Vein endothelial cell (primary cell): ENCODE measurements around a stretch of chr2.

GRCh38 chr2:224399667-224400132, 2.2 kb downstream of the FAM124B start:
- CAGE, long polyA plus RNA, result no peak

DNA sequence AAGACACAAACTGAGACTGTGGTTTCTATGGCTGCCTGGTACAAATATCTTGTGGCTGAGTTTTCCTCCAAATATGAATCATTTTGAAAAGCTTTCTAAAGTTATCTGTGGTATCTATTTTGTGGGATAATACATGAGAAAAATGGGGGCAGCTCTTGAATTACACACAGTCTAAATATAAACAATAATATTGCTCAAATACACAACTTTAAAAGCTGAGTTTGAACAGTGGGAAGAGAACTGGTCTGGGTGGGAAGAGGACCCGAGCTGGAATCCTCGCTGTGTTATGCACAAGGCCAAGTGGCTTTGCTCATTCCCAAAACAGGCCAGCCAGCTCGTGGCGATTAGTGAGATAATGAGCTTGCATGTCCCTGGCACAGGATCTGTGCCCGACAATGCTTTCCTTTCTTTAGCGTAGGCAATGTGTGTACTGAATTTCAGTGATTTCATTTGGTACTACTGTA, 10.6 kb upstream of the FAM124B start:
- CAGE, long polyA plus RNA, result no peak

- CAGE, long polyA plus RNA, result no peak
Measured at GRCh38 chr2:224449521-224449815, 47.6 kb upstream of the FAM124B start.

DNA sequence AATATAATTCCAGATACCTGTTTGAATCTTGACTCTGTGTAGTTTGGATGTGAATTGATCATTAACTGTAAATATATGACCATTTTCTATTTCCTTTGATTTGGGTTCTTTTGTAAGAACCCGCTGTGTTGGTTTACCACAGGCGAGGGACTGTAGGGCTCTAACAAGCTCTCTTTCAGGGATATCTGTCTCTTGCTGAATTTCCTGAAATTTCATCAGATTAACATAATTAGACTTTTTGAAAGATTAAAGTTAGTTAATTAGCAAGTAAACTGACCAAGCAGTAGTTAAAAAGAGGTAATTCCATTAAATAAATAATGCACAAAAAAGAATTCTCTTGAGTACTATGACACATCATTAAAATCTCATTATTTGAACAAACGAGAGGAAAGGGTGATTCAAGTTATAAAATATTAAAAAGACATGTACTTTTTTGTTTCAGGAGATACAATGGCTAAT, 80.0 kb upstream of the FAM124B start:
- CAGE, long polyA plus RNA, result no peak

GRCh38 chr2:224518753-224519620, 66.2 kb downstream of the CUL3 start:
- CAGE, long polyA plus RNA, result no peak

- CAGE, long polyA plus RNA, result no peak
Measured at GRCh38 chr2:224835282-224835798, 119.2 kb upstream of the CCDC195 start.

DNA sequence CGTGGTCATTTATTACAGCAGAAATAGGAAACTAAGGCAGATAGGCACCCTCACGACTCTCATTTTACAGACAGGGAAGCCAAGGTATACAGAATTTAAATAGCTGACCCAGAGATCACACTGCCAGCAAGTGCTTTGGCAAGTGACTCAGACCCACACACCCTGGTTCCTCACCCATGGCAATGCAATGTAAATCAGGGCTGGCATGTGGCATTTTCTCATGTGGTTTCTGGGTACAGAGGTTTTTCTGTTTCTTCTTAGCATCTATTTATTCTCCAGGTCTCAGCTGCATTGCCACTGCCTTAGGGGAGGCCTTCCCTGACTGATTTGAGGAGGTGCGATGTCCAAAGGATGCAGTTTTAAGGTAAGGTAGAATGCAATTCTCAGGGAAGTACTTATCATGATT, 68.6 kb downstream of the DOCK10 start:
- CAGE, long polyA plus RNA, result no peak

- CAGE, long polyA plus RNA, result no peak
Measured at GRCh38 chr2:225125098-225125399, 82.8 kb upstream of the DOCK10 start.

DNA sequence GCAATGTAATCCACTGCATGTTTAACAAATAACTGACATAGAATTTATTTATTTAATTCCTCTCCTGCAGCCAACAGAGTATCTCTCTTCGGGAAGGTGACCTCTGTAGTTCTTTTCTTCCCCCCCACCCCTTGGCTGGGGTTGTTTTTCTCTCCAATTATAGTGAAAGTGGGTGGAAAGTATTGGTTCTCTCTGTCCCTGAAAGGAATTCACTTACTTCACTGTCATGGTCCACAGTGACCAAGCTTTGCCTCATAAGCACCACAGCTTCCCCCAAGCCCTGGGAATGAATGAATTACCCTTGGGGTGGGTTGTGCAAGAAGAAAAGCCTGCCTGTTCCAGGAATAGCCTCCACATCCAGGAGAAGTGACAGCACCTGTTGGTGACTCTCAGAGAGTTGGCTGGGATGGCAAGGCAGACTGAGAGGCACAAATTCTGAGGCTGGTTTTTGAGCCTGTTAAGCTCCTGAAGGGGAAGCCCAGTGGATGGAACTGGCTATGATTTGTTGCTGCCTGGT, 479.6 kb downstream of the IRS1 start:
- CAGE, long polyA plus RNA, result no peak

DNA sequence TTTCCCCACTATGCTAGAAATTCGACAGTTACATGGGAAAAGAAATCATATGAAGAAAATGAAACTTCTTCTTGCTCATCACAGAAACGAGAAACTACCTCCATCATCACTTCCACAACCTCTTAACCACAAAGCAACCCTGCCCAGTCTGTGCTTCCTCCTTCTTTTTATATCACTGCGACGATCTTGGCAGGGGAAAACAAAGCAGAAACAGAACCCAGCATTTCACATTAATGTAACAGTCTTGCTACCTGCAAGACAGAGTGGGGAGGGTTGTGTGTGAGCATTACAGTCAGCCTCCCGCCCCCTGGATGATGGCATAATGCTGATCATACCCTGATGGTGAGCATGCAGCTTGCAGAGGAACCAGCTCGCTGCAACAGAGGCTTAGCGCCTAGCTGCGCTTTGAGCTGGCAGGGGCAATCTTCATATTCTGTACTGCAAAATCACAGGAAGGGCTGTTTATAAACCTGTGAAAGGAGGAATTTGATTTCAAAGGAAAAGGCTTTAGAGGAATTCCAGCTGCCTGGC, 376.1 kb downstream of the IRS1 start:
- CAGE, long polyA plus RNA, result no peak

DNA sequence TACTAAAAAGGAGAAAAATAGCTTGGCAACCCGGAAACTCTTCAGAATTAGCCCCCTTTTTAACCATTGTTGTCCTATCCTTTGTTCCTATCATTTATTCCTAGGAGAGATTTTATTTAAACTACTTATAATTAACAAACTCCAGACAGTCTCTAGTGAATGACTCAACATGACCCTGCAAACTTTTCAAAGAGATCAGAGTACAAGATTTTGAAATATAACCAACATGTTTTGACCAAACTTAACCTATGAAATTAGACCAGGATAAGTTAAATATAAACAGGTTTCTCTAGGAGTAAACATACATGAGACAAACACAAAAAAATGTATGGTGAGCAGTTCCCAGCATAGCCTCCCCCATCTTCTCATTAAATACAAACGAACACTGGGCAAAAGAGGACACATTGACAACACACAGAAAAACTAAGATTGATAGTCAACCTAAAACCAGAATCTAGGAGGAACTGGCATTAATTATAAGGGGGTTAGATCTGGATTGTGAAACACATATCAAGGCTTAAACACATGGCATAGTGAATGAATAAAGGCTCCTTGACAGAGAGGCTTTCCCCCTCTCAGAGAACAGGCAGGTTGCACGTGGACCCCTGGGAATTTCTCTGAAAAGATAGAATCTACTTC, 284.2 kb downstream of the IRS1 start:
- CAGE, long polyA plus RNA, result no peak

DNA sequence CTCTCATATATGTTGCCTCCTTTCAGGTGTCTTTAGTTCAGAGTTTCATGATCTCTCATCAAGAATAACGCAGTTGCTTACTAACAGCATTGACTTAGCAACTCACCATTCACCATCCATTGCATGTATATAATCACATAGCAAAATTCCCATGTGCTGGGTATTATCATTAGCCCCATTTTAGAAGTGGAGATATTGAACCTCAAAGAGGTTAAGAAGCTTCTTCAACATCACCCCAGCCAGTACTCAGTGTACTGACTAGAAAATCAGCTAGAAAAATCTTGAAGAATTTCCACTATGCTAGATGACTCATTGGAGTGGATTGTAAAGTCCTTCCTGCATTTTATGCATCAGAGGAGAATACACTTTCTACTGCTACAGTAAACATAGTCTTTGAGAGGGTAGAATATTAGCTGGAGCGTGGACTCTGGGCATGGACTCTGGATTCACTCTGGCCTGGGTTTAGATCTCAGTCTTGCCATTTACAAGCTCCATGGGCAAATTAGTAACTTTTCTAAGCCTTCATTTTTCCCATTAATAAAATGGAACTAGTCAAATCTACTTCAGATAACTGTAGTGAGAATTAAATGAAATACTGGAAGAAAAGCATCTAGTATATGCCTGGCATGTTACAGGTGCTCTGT, 216.0 kb downstream of the IRS1 start:
- CAGE, long polyA plus RNA, result no peak

DNA sequence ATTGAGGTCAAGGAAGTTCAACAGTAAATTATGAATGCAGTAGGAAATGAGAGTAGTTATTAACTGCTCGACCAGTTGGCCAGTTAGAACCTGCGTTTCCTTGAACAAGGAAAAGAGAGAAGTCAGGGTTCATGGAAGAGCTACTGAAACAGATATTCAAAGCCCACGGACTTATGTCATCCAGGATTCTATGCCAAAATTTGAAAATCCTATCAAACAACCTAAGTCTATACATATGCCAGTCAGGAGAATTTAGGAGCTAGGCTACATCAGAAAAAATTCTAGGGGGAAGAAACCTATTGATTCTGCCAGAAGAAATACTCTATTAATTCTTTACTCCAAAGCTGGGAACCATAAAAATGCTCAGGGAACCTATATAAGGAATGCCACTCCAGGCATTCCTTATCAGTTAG, 147.0 kb downstream of the IRS1 start:
- CAGE, long polyA plus RNA, result no peak

GRCh38 chr2:226725579-226725810, 74.1 kb downstream of the IRS1 start:
- CAGE, long polyA plus RNA, result no peak

DNA sequence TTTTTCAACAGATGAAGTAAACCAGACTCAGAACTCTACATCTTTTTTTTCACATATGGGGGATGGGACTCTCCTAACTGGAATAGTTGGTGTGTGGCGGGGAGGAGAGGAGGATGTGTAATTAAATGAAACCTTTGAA, 73.9 kb downstream of the IRS1 start:
- CAGE, long polyA plus RNA, result no peak

GRCh38 chr2:226726191-226726616, 73.4 kb downstream of the IRS1 start:
- CAGE, long polyA plus RNA, result no peak

GRCh38 chr2:226759676-226760146, 39.9 kb downstream of the IRS1 start:
- CAGE, long polyA plus RNA, result no peak

GRCh38 chr2:226800273-226800921, 777 bp upstream of the IRS1 start:
- CAGE, long polyA plus RNA, result no peak

DNA sequence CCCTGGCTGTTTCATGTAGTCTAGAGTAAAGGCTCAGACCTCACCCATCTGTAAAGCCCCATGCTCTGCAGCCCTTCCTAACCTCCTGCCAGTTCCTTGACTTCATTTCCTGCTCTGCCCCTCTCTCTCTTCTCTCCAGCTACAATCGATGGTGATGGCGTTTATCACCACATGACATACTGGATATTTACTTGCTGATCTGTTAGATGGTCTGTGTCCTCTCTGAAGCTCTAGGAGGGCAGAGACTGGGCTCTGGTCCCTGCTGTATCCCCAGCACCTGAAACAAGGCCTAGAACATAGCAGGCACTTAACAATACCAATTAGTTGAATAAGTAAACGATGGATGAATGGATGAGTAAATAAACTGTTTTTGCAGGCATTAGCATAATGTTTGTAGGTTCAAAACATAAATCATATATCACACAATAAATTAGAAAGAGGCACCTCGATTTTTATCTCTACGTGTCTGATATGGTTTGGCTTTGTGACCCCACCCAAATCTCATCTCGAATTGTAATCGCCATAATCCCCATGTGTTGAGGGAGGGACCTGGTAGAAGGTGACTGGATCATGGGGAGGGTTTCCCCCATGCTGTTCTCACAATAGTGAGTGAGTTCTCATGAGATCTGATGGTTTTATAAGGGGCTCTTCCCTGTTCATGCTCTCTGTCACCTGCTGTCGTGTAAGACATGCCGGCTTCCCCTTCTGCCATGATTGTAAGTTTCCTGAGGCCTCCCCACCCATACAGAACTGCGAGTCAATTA, 76.0 kb downstream of the COL4A4 start:
- CAGE, long polyA plus RNA, result no peak

DNA sequence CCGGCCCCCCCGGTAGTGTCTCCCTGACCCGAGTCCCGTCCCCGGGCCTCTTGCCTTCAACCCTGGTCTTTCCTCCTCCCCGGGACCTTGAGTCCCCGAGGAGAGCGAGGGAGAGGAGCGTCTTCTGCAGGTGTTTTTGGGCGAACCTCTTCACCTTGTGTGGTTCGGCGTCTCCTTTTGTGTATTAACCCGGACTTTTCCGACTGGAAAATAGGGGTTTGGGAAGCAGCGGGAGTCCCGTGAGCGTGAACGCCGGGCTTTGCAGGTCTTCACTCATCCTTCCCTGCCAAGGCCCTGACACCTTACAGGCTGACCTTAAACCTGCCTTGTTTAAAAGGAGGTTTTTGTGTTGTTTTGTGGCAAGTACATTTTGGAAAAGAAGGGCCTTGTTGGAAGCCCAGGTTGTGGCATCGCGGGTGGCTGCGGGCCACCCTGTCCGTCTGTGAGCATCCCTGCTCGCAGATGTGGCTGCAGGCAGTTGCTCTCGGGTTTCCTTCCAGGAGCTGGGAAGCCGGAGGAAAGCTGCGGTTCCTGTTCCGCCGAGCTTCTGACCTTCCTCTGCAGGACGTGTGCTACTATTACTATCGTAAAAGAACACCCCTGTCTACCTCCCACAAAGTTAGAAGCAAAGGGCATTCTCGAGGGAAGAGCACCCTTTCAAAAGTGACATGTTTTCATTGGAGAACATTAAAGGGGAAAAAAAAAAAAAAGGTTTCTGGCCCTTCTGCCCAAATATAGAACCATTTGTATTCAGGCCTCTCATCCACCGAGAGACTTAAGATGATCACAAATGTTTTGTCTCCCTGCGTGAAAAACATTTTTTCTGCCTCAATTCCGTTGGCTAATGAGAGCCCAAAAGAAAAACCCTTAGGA, 716 bp downstream of the MFF start:
- CAGE, long polyA plus RNA, result no peak